Mesothelial cell of epicardium (in vitro differentiated cells): Measurements from ENCODE around the genes TMEM234, FNDC5 and HPCA.

DNA sequence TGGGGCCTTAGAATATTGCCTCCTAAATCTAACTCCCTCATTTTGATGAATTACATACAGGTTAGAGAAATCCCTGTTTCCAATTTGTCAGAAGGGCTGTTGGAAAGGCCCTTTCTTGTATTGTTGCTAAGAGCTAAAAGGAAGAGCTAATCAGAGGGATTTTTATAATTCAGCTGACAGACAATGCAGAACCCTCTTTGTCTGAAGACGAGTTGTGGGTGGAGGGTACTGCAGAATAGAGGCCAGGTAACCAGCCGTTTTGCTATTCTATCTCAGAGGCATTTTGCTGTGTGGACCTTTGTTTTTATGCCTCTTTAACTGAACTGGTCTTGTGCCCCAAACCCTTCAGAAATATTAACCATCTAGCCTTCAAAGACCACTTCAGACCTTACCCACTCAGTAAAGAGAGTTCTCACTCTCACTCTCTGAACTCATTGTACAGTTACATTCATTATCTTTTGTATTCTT, 19.6 kb downstream of the KPNA6 start:
- PRO-cap = no peak

DNA sequence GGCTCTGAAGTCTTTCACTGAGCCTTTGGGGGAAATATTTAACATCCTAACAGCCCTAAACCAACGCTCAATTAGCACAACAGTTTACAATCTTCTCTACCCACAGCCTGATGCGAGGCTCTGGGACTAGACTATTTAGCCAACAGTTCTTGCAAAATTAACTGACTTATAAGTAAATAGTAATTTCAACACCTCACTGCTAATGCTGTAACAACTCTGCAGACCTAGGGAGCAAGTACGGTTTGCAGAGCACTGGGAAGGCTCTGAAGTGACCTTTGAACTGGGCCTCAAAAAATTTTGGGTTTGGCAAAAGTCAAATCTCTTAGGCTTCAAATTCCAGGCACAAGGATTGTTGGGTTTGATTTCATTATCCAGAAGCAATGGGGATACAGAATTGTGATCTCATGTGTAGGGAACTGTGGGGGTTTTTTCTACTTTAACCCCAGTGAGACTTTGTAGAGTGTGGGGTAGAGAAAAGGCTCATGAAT, 1.1 kb upstream of the TXLNA start:
- PRO-cap = no peak

DNA sequence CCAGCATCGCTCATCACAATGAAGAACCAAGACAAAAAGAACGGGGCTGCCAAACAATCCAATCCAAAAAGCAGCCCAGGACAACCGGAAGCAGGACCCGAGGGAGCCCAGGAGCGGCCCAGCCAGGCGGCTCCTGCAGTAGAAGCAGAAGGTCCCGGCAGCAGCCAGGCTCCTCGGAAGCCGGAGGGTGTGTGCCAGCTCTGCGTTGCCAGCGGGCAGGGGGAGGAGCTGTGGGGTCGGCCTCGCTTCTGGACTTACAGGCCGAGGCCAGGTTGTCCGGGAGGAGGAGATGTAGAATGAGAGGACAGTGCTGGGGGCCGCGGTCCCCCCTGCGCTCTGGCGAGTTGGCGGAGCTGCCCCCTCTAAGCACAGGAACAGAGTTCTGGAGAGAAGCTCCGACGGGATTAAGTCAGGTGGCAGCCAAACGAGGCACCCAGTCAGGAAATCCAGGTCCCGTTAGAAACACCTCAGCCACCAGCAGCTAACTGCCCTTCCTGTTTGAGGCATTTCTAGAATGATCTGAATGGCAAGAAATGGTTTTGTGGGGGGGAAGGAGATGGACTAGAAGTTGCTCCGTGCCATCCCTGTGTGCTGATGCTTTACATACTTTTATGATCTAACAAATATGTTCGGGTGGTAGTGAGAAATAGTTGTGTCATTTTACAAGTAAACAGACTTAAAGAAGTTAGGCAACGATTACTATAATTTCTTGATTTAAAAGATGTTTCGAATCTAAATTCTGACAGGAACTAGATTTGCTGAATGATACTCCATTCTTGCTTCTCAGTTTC, 1.0 kb downstream of the TXLNA start:
- PRO-cap = no peak

DNA sequence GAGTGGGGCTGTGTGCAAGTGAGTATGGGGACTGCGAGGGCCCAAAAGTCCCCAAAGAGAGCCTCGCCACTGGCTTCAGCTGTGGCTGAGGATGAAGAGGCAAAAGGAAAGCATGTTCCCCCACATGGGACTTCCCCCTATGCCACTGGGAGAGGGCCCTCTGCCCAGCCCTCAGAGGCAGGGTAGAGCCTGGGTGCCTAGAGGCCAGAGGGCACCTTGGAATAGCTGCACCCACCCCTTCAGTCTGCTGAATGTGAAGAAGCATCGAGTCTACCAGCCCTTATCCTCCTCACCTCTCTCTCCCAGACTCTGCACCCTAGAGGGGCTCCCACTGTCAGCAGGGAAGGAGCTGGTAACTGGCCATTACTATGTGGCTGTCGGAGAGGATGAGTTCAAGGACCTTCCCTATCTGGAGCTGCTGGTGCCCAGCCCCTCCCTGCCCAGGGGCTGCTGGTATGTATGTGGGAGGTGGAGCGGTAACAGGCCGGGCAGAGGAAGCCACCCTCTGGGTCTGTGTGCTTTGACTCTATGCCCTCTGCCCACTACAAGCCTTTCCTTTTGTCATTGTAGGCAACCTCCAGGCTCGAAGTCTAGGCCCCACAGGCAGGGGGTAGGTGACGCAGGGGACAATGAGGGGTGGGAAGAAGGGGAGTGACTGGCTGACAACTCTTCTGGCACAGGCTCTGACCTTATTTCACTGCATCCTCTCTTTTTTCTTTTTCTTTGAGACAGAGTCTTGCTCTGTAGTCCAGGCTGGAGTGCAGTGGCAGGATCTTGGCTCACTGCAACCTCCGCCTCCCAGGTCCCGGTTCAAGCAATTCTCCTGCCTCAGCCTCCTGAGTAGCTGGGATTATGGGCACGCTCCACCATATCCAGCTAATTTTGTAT, 3.5 kb downstream of the DCDC2B start:
- PRO-cap = no peak

- PRO-cap = no peak
These were observed 6.1 kb downstream of the TMEM234 start for GRCh38 chr1:32215841-32216710.

DNA sequence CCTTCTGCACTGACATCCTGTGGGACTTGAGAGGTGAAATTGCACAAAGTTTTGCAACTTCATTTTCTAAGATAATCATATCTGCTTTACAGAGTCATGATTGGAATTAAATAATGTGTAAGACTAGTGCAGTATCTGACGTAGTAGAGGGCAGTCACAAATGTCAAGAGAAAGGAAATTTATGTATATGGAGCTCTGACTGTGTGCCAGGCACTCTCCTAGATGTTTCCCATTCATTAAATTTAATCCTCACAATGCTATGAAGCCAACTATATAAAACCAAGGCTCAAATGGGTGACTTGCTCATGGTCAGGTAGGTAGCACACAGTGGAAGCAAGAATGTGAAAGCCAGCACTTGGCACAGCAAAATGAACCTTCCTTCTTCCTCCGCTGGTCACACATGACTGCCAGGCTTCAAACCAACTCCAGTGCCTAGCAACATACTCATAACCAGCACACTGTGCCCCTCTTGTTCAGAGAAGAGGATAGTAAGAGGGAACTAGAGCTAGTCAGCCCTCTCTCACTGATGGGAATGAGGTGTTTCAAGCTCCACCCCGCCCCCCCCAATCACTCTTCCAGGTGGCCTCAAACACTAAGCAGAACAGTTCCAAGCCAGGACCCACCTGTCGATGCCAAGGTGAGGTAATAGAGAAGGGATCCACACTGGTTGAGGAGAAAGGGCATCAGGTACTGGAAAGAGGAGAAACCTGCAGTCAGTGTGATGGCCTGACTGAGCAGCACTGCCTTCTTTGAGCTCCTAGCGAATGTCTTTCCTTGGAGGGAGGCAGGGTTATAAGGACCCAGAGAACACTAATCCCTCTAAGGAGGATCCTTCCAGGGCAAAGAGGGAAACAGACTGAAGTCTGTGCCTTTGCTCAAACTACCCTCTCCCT, 1.4 kb downstream of the TMEM234 start:
- PRO-cap = no peak

GRCh38 chr1:32221406-32222548, at the start of gene TMEM234:
TMEM234 (minus strand) TSS chr1:32222353.
- PRO-cap = bidirectional peak, plus-strand start at chr1:32222433, minus-strand start at chr1:32222341

DNA sequence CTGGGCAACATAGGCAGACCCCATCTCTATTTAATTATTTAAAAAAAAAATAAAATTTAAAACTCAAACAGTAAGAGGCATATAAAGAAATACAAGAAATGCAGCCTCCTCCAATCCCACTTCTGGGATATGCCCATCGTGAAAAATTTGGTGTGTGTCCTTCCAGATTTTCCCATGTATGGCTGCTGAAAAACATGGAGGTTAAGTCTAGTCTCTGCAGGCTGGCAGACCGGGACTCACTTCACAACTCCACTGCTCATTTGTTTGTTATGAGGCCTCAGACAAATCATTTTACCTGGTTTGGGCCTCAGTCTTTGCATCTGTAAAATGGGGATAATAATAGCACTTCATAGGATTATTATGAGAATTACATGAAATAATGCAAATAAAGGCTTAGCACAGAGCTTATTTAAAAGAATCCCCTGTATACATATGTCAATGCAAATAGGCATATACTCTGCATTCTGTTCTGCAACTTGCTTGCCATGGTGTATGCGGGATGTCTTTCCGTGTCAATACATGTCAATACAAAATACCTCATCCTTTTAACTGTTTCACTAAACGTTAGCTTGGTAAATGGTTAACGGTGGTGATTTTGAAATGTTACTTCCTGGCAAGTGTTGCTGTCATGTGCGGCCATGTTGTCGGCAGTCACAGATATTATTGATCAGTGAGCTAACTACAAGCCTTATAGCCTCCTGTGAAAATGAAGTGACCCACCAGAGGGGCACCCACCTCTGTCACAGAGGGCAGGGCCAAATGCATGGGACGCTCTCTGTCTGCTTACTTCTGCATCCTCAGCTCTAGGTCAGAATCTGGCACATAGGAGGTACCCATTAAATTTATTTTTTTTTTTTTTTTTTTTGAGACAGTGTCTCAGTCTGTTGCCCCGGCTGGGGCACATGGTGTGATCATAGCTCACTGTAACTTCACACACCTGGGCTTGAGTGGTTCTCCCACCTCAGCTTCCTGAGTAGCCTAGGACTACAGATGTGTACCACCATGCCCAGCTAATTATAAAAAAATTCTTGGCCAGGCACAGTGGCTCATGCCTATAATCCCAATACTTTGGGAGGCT, 4.2 kb downstream of the LCK start:
- PRO-cap = no peak

GRCh38 chr1:32321759-32322299, 14.2 kb downstream of the MARCKSL1 start:
- PRO-cap = no peak

DNA sequence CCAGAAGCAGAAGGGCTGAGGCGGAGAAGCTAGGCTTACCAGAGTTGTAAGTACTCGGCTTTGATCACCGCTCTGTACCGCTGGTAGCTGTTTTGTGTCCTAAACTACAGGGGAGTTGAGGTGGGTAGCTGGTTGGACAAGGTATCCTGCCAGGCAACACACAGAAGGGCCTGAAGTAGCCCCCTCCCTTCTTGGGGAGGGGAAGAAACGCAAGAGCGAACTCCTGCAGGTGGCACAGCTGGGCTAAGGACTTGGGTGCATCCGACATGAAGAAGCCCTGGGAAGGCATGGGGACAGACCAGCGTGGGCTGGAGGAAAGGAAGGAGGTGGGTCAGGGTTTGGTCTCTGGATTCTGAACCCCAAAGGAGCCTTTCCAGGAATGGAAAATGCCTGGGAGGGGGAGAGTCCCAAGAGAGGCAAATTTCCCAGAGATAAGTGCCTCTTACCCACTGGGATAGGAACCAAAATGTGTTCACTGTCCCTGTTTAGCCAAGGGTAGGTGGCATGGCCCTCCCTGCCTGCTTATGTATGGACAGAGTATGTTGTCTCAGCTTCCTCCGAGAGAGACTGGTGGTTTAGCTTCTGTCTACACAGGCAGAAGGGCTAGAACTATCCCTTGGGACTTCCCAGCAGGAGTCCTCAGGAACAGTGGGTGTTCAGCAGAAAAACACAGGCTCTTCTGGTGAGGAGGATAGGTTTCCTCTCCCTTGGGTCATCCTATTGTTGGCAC, 3.5 kb downstream of the TSSK3 start:
- PRO-cap = no peak

GRCh38 chr1:32390942-32391583, 3.2 kb downstream of the BSDC1 start:
- PRO-cap = no peak

- PRO-cap = no peak
These were observed 981 bp downstream of the ZBTB8A start for GRCh38 chr1:32540136-32540680.

DNA sequence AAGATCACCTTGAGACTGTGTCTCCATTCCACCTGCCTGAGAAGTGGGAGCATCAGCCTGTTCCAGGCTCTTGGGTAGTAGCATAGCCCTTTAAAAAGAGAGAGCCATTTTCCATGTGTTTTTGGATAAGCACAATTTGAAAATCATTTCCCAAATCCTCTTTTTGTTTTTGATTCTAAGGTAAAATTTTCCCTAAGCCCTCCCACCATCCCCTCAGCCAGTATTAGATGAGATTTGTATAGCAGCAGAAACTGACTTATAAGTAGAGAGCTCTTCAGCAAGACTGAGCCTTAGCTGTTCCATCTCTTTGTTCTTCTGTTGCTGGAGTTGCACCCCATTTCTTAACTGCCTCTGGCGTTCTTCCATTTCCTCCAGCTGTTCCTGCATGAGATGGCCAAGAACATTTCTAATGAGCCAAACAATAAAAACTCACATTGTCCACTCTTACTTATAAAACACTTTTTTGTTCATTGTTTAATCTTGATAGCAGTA, 18.5 kb downstream of the SYNC start:
- PRO-cap = no peak

DNA sequence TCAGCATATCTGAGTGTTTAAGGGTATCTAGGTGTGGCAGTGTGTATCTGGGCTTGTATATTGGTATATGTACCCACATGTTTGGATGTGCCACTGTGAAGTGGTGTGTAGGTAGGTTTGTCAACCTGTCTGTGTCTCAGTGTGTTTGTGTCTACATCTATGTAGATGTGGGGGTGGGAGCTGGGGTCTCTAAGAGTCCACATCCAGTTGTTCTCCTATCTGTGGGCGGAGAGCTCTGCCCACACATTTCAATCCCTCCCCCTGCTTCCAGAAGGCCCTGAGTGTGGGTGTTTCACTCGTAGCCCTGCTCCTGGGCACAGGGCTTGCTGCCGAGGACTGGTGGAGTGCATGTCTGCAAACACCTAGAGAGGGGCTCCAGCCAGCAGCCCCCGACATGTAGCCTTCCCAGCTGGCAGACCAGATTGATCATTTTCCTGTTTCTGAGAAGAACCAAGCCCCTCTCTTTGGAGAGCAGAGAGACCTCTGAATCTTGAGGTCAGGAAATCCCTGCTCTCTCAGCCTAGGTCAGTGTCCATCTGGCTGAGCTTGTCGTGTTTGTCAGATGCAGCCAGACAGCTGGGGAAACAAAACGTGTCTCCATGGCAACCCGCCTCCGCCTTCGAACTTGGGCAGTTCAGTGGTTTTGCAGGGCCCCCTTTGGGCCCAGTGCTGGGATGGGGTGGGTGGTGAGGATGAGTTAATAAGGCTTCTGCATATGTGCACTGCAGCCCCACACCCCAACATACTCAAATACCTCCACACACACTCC, 7.9 kb upstream of the KIAA1522 start:
- PRO-cap = no peak

- PRO-cap = no peak
These were observed 37.1 kb downstream of the YARS1 start for GRCh38 chr1:32780104-32780393.

- PRO-cap = no peak
These were observed 10.2 kb downstream of the YARS1 start for GRCh38 chr1:32806762-32807634.

- PRO-cap = unidirectional peak, plus-strand start at chr1:32870689
These were observed at the start of gene FNDC5 for GRCh38 chr1:32870505-32871371. FNDC5 (minus strand) TSS chr1:32870912.

DNA sequence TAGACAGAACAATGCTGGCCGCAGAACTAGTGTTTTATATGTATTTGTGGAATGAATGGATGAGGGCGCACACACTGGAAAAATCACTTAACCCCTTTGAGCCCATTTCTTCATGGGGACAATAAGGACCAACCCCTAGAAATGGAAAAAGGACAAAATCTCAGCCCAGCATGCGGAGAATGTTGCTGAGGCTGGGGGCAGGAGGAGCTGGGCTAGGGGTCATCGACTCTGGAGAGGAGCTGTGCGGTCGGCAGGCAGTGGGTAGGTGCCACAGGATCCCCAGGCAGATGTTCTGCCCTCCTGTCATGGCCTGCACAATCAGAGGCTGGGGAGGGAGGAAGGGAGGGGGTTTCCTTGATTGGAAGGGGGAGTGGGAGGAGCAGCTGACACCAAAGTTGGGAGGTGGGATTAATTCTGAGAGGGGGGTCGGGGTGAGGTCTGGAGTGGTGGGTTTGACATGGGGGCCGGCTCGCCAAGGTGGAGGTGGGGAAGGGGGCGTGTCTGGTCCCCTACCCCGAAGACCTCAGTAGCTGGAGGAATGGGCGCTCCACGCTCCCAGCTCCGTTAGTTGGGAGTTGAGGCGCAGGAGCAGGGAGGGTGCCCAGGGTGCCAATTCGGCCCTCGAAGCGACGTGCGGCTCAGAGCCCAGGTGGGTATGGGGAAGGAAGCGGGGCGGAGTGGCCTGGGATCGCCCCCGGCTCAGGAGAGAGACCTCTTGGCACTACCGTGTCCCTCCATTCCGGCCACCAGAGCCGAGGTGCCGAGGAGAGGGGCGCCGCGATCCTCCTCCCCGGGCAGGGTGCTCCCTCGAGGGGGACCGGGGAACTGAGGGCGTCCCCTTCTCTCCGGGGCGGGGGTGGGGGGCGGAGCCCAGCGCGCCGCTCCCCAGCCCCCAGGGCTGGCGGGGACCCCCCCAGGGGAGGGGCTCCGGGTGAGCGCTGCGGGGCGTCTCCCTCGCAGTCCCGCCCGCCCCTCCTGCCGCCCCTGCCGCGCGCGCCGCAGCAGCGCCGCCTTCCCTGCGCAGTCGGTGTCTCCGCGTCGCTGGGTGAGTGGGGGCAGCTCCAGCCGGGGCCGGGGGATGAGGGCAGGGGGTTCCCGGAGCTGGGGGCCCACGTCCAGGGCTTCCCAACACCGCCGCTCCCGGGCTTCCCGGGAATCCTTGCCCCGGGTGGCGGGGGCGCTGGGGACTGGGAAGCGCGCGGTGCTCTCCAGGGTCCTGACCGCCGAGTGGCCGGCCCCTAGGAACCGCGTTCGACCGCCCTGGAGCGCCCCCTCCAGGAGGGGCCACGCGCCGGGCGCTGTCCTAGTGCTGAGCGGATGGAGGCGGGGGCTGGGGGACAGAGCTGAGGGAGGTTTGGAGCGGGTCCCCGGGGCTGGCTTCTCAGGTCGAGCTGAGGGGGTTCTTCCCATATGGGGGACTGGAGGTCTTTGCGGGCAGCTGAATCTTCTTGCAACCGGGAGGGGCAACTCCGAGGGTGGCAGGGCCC, at the start of gene HPCA:
HPCA (plus strand) TSS at position 1,021 of the 1,487 bp plus-strand sequence.
- PRO-cap = no peak

- PRO-cap = no peak
These were observed 36.0 kb downstream of the AK2 start for GRCh38 chr1:33000651-33001123.

DNA sequence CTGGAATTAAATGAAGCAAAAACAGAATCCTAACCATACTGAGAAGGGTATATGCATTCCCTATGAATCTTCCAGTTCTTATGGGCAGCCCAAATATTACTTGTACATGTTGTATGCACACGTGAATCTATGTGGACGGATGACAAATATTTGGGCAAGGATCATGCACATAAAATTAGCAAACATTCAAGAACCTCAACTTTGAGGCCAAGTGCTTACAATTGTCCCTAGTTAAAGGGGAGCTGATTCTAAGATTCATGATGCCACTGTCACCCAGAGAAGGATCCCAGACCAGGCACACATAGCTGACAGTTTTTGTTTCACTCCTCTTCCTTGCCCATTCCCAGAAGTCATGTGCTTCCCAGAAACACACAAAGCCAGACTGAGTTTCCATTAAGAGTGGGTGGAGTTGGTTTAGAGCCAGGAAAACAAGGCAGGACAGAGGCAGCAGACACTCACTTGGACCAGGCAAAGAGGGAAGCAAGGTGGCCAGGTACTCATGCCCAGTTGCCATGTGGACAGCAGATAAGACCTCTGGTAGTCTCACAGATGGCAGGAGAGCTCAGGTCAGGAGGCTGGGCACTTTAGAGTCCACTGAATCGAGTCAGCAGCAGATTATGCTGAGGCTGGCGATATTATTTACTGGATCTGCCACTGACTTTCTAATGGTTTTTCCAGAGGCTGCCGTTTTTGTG, 25.5 kb downstream of the AK2 start:
- PRO-cap = no peak